Hepatocyte (in vitro differentiated cells and primary cell): ENCODE measurements around the gene RASEF.

DNA sequence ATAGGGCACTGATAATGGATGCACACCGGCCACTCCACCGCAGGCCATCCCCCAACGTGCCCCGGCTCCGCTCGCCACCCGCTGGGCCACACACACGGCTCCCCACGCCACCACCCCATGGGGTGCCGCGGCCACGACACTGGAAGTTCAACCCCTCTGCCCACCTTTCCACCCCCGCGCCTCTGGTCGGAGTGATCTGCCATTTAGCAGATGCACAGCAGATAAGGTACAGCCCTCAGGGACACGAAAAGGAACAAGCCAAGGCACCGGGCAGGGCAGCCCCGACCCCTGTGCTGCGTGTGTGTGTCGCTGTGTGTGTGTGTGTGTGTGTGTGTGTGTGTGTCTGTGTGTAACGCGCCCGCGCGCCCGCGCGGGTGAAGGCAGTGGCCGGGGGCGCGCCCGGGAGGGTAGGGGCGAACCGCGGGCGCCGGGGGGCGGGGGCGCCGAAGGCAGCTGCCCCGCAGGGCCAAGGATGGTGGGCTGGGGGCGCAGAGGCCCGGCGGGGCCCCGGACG lies 976 bp downstream of the GNAQ start:
- RAMPAGE, long total RNA: no peak
- RRBS: 2% methylated on average over 11 of the region's 46 CpGs

- RAMPAGE, long total RNA: no peak
- RRBS: no CpG with 5 or more reads among the region's 8 CpGs
These were observed 12.3 kb downstream of the TLE4 start for GRCh38 chr9:79583909-79584580.

- RAMPAGE, long total RNA: no peak
- RRBS: no CpG with 5 or more reads among the region's 9 CpGs
These were observed 122.0 kb downstream of the TLE4 start for GRCh38 chr9:79693513-79694358.

DNA sequence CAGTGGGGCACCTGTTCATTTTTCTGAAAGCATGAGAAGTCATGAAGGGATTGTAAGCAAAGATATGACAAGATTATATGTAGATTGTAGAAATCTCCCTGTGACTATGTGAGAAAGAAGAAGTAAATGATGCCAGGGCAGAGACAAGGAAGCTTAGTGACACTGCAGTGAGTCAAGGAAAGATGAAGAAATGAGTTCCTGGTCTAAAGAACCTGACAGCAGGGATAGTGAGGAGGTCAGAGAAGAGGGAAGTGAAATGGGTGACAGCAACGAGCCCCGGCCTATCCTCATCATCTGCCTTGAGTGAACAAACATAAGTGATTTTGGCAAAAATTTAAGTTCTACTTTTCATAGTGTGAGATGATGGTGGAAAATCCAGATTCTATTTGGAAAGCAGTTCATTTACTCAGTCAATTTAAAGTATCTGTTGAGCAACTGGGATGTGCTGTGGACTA lies 297.0 kb downstream of the TLE4 start:
- RAMPAGE, long total RNA: no peak
- RRBS: no CpG with 5 or more reads among the region's 2 CpGs

- RAMPAGE, long total RNA: no peak
- RRBS: no CpG with 5 or more reads among the region's 13 CpGs
These were observed 66.5 kb downstream of the TLE1 start for GRCh38 chr9:81622633-81623532.

DNA sequence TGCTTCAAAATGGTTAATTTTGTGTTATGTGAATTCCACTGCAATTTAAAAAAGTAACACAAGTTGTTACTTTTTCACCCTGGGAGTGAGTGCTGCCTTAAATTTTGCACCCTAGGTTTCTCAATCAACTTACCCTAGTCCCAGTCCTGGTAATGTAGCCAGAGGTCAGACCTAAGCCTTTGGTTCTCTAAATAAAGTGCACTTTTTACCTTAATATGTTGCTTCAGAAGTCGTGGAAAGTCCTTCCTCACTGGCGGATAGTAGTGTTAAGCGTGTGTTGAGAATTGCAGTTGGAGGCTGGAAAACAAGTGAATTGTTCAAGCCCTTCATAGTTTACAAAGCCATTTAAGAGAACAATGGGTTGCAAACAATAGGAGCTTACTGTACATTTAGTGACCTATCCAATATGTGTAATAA lies 49.0 kb upstream of the SPATA31D4 start:
- RAMPAGE, long total RNA: no peak
- RRBS: no CpG with 5 or more reads among the region's 3 CpGs

- RAMPAGE, long total RNA: no peak
- RRBS: no CpG with 5 or more reads among the region's 6 CpGs
These were observed 56.9 kb downstream of the RASEF start for GRCh38 chr9:83005764-83006698.

DNA sequence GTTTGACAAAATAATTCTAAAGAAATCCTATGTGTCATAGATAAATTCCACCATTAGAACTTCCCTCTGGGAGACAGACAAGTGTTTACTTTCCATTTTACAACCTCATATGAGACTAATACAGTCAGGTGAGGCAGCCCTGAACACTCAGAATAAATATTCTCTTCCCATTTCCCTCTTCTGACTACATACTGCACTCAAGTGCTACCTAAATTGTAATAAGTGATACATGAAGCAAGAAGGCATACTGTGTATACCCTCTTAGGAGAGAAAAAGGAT lies 6.8 kb downstream of the RASEF start:
- RAMPAGE, long total RNA: no peak

GRCh38 chr9:83062752-83063553 lies at the start of gene RASEF:
TSS of gene RASEF (minus strand) at chr9:83063142.
- RAMPAGE, long total RNA: no peak
- RRBS: 2% methylated on average over 58 of the region's 83 CpGs

GRCh38 chr9:83472763-83473109 lies 65.5 kb downstream of the FRMD3 start:
- RAMPAGE, long total RNA: no peak
- RRBS: no CpG with 5 or more reads among the region's 5 CpGs

- RAMPAGE, long total RNA: no peak
- RRBS: no CpG with 5 or more reads among the region's 4 CpGs
These were observed 27.2 kb downstream of the FRMD3 start for GRCh38 chr9:83510875-83511452.

- RAMPAGE, long total RNA: no peak
- RRBS: no CpG with 5 or more reads among the region's 3 CpGs
These were observed 1.4 kb downstream of the IDNK start for GRCh38 chr9:83624338-83624782.

DNA sequence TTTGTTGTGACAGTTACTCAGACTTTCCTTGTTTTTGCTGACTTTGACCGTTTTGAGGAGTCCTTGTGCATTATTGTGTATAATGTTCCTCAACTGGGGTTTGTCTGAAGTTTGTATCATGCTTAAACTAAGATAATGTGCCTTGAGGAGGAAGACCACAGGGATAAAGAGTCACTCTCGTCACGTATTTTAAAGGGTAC lies 377.0 kb downstream of the NTRK2 start:
- RAMPAGE, long total RNA: no peak
- RRBS: no CpG with 5 or more reads among the region's 3 CpGs

DNA sequence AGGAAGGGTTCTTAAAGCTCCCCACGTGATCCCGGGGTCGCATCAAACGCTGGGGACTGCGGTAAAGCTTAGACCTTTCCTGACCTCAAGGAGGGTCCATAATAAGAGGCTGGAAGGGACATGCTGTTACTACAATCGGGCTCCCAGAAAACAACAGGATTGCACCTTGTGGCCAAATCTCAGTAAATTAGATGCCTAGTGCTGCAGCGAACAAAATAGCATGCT lies 548 bp upstream of the AGTPBP1 start:
- RAMPAGE, long total RNA: no peak
- RRBS: 4% methylated on average over 2 of the region's 7 CpGs

- RAMPAGE, long total RNA: no peak
- RRBS: no CpG with 5 or more reads among the region's 7 CpGs
These were observed 80.9 kb upstream of the AGTPBP1 start for GRCh38 chr9:85822632-85823144.

DNA sequence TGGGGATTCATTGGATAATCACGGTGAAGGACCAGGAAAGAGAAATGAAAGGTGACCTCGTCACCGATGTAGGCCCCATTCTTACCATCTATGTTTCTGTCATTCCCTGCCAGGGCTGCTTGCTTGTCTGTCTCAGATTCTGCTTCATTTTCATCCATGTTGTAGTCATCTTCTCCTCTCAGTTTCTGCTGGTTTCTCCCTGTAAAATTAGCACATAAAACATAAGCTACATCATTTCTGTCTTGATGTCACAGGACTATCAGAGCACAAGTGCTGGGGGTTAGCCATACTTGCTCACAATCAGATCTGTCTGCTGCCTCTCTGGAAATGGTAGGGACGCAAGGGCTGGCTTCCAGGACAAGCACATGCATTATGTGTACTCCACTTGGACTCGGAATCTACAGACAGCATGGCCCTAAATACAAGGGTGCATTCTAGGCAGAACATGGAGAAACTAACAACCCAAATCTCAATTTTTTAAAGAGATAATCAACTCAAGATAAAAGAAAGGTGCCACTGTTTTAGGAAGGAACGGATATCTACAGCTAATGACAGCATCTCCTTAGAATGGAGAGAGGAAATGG lies 66.1 kb downstream of the GOLM1 start:
- RAMPAGE, long total RNA: no peak
- RRBS: no CpG with 5 or more reads among the region's 6 CpGs

- RAMPAGE, long total RNA: no peak
- RRBS: no CpG with 5 or more reads among the region's 7 CpGs
These were observed 58.7 kb downstream of the GOLM1 start for GRCh38 chr9:86040616-86041033.

GRCh38 chr9:86352549-86353257 lies 1.5 kb downstream of the TUT7 start:
- RAMPAGE, long total RNA: no peak
- RRBS: no CpG with 5 or more reads among the region's 7 CpGs

DNA sequence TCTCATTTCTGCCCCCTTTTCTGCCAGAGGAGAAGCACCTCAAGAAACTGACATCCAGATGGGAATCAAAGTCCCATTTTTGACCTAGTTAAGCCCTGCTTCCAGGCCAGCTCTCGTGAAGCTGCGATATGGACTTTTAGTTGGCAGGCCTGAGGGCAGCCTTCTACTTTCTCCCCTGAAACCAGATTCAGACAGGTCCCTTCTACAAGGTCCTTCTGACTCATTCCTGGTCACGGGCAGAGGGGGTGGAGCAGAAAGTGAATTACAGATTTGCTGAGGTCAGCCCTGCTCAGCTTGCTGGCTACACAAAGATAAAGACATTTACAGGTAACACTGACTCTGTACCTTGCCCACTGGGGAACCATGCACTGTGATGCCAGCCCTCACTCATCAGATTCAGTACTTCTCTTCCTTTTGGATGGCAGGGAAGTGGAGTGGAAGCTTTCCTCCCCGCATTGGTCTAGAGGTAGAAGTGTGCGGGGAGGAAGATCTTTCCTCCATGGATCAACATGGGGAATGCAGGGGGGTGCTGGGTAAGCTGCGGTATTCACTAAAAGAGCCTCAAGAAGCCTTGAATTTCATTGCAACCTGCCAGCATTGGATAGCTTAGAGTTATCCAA lies 52.9 kb upstream of the TUT7 start:
- RAMPAGE, long total RNA: no peak
- RRBS: no CpG with 5 or more reads among the region's 6 CpGs

DNA sequence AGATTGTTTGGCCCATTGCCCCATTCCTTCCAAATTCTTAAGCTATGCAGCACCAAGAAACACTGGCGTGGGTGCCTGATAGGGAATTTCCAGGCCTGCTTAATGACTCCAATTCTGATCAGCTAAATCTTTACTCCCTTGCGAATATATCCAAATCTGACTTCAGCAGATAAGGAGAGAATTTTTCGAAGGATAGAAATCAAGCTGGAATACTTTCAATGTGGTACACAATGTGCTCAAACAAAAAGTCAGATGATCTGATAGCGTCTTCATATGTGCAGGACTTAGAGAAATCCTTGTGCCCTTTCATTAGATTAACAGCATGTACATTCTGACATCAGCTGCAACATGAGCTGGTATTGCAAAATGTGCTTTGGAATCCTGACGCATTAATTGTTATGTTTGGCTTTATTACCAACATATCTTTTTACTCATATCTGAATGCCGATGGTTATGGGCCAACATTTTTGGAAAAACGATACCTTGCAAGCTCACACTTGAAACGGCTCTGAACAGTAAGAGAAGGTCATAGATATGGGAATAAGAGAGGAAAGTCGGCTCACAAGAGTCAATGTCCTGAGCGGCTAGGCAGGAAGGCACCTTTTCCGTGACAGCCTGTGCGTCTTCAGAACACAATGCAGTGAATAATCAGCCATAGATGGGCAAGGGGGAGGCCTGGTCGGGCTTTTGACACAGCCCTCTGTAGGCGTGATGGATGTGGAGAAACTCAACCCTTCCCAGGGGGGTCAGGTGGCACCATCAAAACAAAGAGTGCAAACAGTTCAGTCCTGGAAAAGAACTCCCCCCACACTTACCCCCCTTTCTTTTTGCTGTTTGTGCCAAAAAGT lies 36.3 kb upstream of the GAS1 start:
- RAMPAGE, long total RNA: no peak
- RRBS: no CpG with 5 or more reads among the region's 14 CpGs